Amniotic epithelial cell (primary cell): ENCODE data around the genes ITPR3, MLN and SMIM29.

GRCh38 chr6:33319345-33319747, 1.8 kb upstream of the ZBTB22 start:
- RRBS = no CpG with 5 or more reads among the region's 5 CpGs

DNA sequence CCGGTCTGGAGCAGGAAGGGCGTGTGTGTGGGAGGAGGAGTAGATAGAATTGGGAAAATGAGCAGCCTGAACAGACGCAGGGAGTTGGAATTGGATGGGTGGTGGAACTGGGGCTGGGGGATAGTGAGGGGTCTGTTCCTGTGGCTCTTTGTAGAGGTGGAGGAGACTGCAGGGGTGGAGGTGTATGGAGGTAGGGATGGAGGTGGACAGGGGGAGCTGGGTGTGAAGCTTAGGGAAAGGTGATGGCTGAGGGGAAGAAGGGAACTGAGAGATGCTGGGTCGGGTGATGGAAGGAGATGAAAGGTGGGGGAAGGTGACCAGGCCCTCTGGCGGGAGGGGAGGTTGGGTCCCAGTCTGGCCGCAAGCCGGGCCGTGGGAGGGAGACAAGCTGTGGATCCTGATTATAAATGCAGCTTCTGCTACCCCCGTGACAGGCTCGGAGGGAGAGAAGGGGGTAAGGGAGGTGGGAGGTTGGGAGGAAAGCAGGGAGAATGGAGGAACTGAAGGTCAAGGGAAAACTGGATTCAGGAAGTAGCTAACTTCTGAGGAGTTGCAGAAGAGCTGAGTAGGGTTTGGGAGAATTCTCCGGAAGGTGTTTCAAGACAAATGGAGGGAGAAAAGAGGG, 5.2 kb downstream of the SYNGAP1 start:
- RRBS = no CpG with 5 or more reads among the region's 11 CpGs

- RRBS = no CpG with 5 or more reads among the region's 4 CpGs
These were observed 7.0 kb downstream of the SYNGAP1 start for GRCh38 chr6:33426848-33427365.

DNA sequence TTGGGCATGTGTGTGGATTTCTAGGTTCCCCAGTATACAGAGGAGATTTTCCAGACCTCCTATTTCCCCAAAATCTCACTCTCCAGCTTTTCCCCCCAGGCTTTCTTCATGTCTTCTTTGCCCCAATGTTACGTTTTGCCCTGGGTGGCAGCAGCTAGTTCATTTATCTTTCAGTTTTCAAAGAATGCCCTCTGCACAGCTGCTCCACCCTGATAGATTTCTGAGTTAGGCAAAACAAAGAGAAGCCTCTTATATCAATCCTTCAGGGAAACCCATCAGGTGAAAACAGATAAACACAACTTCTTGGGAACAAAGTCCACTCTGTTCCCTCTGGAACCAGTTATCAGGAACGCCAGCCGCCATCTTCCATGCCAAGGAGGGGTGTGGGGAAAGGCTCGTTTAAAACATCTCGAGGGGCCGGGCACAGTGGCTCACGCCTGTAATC, 33.9 kb downstream of the ZBTB9 start:
- RRBS = no CpG with 5 or more reads among the region's 7 CpGs

DNA sequence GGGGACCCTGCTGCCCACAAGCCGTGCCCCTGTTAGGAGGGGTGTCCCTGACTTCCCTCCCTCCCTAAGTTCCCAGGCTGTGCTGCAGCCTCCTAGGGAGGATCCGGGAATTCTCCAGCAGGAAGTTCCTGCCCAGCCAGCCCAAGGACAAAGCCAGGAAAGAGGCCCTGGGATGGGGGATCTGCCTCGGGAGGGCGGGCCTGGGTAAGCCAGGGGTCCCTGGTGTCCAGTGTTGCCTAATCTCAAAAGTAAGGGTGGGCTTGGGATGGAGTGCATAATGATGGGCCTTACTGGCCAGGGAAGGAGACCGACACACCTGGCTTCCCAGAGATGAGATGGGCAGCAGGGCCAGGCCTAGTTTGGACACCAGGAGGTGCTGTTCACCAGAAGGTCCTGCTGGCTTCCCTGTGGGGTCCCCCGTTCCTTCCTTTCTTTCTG, 9.4 kb upstream of the BAK1 start:
- RRBS = no CpG with 5 or more reads among the region's 6 CpGs

DNA sequence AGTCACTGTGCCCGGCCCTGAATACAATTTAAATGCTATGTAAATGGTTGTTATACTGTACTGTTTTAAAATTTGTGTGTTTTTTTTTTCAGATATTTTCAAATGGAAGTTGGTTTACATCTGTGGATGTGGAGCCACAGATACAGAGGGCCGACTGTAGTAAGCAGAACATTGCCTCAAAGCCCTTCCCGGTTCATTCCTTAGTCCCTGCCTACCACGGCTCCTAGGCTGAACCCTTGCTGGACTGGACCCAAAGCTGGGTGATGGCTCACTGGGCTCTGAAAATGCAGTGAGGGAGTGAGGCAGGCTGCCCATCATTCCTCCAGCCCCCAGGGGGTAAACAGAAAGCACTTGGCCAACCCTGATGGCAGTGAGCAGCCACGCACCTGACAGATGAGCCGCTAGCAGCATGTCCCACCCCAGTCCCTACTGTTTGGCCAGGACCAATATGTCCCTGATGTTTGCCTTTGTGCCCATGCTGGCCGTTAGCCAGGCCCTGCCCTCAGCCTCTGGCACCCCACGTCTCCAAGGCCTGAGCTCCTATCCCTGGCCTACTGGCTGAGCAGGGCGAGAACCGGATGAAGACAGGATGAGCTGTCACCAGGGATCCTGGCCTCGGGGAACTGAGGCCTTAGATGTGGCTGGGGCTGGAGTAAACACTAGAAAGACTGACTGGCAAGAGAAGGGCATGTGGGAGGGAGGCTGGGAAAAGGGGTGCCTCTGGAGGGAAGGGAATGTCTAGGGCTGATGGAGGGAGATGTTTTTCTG, 19.4 kb upstream of the BAK1 start:
- RRBS = no CpG with 5 or more reads among the region's 11 CpGs

DNA sequence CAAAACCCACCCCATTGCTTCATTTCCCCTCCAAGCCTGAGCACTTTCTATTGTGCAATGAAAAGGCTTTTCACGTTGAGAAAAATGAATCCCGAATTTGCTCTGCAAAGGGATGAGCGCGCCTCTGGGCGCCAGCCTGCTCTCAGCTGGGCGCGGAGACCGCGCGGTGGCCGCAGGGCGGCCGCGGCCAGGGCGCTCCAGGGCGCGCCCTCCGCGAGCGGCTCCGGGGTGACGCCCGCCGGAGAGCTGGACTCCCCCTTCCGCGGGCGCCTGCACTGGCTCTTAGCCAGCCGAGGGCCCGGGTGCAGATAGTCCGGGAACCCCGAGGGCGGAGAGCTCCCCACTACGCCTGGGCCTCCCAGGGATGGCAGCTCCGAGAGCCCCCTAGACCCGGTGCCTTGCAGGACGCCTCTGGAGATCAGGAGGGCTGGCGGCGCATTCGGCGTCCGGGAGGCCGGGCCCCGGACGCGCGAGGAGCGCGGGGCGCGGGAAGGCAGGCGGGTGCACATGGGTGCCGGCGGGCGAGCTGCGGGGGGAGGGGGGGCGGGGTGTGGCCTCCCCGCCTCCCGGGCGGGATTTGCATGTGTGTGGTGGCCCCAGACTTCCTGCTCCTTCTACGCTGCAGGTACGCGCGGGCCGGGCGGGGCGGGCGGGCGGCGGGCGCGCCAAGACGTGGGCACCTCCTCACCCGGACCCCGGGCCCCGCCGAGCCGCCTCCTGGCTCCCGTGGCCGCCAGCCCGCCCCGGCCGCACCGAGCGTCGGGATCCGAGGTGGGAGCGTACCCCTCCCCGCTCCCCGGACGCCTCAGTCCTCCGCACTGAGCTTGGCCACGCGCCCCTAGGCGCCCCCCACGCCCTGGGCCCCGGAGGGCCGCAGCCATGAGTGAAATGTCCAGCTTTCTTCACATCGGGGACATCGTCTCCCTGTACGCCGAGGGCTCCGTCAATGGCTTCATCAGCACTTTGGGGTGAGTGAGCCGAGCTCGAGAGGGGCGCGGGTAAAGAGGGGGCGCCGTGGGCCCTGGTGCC, at the start of gene ITPR3:
Gene ITPR3, plus strand, starts transcription at position 599 of the 1,029 bp plus-strand sequence.
- RRBS = 2% methylated on average over 65 of the region's 108 CpGs

- RRBS = no CpG with 5 or more reads among the region's 9 CpGs
These were observed 15.5 kb downstream of the IP6K3 start for GRCh38 chr6:33731161-33731663.

GRCh38 chr6:33769797-33770598, 18.9 kb downstream of the LEMD2 start:
- RRBS = no CpG with 5 or more reads among the region's 18 CpGs

DNA sequence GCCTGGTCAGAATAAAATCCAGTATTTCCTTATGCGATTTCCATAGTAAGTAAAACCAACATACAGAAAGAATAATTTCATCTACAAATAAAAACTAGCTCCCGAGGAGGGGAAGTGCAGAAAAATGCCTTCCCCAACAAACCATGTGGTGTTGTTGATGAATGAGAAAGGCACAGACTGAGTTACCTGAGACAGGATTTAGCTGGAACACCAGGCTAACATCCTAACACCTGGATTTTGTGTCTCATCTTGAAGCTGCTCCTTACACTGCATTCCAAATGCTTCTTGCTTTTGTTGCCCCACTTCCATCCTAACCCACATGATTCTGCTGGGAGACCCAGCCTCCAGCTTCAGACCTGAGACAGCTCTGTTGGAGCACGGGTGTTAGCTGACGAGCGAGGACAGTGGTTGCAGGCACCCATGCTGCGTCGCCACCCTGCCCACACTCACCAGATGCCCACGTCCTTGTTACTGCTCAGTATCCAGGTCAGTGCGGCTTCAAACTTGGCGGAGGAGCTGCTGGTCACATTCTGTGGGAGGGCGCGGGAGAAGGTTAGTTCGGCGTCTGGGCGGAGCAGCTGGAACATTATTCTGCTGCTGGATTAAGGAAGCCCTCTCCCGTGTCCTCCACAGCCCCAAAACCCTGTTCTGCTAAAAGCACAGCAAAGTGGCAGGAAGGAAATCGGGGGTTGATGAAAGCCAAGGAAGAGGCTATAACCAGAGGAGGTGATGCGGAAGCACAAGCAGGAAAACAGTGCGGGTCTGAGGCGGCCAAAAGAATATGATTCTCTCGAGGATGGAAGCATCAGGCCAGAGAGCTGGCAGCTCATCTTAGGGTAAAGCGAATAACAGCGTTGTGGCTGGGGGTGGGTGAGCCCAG, 9.0 kb downstream of the LEMD2 start:
- RRBS = no CpG with 5 or more reads among the region's 23 CpGs

DNA sequence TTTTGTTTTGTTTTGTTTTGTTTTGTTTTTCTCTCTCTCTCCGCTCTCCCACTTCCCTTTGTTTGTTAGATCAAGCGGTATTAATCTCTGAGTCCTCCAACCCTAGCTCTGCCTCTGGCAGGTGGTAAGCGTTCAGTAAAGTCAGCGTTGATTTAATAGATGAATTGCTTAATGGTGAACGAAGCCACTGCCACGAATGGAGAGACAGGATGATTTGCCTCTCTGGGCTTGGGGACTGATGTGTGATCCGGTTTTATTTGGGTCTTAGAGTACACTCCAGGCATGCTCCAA, 349 bp upstream of the LEMD2 start:
- RRBS = no CpG with 5 or more reads among the region's 7 CpGs

GRCh38 chr6:33803962-33804496, at the start of gene MLN:
TSS of gene MLN (minus strand) at chr6:33804003.
- RRBS = no CpG with 5 or more reads among the region's 10 CpGs

DNA sequence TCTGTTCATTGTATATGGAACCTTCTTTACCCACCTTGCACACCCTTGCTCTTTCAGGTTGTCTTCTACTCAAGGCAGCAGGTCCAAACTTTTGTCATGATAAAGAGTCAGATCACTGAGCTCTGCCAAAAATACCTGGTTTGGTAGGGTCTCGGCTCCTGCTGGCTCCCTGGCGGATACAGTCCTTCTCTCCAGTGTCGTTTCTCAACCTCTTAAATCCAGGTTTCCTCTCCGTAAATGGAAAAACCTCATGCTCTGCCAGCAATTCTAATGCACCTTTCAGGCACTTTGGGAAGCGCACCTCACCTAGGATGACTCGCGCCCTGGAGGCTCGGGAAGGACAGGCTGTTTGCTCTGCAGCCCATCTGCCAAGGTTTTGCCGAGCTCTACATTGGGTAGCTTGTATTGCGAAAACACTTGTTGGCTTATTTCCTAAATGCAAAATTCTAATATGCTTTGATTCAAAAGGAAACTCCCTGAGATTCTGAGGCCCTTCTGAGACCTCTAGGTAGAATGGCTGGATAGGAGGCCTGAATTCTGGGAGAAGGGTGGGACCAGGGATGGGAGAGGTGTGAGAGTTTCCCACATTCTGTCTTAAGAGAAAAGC, 102.6 kb upstream of the MLN start:
- RRBS = no CpG with 5 or more reads among the region's 10 CpGs

- RRBS = no CpG with 5 or more reads among the region's 3 CpGs
These were observed 18.4 kb upstream of the HMGA1 start for GRCh38 chr6:34218282-34218646.

DNA sequence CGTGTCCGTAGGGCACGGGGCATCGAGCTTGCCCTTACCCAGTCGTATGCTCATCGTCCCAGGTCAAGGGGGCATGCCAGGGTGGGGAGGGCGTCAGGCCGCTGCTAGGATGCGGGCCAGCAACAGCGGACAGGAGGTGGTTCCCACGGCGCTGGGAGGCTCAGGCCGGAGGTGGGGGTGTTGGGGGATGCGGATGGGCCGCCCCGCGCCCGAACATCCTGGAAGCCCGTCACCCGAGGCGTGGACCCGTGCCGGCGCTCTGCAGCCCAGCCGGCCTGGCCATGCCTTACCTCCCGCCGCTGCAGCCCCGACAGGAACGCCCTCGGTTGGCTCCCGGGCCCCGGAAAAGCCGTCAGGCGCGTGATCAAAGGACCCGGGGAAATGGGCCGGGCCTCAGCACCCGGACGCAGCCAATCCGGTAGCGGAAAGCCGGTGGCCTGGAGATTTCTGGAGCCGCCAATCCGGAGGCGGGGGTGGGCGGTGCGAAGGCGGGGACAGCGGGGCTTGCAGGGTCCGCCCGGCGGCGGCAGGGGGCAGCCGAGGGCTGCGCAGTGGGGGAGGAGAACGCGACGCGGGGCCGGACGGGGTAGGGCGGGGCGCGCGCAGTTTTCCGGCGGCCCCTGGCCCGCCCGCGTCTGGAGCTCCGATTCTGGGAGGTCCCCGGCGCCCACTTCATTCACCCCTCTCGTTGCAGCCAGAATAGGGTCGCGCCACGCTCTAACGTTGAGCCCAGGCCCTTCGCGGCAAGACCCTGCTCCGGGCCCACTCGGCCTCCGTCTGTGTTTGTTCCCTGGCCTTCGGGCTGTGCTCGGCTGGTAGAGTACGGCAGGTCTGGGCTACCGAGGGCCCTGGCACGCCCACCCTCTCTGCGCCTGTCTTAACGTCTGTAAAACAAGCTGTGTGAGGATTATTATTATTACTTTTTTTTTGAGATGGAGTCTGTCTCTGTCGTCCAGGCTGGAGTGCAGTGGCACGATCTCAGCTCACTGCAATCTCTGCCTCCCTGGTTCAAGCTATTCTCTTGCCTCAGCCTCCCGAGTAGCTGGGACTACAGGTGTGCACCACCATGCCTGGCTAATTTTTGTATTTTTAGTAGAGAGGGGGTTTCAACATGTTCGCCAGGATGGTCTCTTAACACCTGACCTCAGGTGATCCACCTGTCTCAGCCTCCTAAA, at the start of gene SMIM29:
Gene SMIM29, minus strand, starts transcription at position 318 of the 1,175 bp plus-strand sequence.
- RRBS = 2% methylated on average over 44 of the region's 94 CpGs

DNA sequence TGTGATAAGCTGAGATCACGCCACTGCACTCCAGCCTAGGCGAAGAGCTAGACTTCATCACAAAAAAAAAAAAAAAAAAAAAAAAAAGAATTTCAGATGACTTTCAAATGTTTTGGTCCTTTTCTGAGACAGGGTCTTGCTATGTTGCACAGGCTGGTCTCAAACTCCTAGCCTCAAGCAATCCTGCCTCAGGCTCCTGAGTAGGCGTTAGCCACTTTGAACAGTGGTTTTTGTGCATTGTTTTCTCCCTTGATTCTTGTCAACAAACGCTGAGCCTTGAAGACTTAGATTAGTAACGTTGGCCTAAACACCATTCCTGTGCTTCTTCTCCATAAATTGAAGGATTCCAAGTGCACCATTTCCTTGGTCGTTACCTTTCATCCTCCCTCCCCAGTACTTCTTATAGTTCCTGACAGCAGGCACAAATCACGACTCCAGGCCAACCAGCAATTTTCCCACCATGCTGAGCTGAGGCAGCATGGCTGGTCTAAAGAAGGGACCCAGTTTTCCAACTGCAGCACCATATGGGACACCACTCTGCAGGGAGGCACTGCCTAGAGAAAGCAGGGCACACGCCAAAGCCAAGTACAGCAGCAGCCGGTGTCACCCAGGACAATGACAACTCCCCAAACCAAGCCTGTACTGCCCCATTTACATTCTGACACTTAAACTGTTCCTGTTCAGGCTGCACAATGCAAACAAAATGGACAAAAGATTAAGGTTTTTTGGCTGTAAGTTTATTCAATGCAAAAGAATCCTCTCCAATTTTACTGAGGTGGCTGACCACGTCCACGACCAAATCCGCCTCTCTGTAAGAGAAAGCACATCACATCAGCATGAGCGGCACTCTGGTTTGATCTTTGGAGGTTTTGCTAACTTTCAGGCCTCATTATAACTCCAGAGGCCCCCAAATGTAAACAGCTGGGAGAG, 8.9 kb downstream of the RPS10 start:
- RRBS = no CpG with 5 or more reads among the region's 13 CpGs

GRCh38 chr6:34457920-34458627, 7.8 kb upstream of the PACSIN1 start:
- RRBS = no CpG with 5 or more reads among the region's 7 CpGs

GRCh38 chr6:34485232-34485583, 19.3 kb downstream of the PACSIN1 start:
- RRBS = no CpG with 5 or more reads among the region's 6 CpGs

- RRBS = no CpG with 5 or more reads among the region's 8 CpGs
These were observed 29.6 kb downstream of the SPDEF start for GRCh38 chr6:34526635-34526858.

DNA sequence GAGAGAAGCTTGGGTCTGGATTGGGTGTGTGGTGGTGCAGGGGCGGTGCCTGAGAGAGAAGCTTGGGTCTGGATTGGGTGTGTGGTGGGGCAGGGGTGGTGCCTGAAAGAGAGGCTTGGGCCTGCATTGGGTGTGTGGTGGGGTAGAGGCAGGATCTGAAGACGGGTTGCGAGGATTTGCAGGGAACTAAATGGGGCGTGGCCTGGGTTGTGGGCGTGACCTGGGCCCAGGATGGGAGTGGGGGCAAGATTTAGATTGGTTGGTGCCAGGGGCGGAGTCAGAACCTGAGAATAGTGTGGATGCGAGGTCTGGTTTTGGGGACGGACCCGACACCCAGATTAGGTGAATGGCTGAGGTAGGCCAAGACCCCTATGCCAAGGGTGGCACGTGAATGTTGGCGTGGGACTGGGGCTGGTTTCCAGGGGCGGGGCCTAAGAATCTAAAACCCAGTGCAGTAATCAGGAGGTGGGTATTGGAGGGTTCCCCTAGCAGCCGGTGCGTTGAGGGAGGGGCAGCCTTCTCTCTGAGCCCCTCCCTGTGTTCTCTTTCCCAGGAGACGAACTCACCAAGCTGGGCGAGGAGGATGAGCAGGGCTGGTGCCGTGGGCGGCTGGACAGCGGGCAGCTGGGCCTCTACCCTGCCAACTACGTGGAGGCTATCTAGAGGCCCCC, 24.1 kb downstream of the SPDEF start:
- RRBS = no CpG with 5 or more reads among the region's 20 CpGs